Mesenchymal stem cell of Wharton's jelly (primary cell): ENCODE measurements around a stretch of chr2.

GRCh38 chr2:237743571-237744755 lies 54.6 kb upstream of the RBM44 start:
- CAGE, long polyA plus RNA: no peak

DNA sequence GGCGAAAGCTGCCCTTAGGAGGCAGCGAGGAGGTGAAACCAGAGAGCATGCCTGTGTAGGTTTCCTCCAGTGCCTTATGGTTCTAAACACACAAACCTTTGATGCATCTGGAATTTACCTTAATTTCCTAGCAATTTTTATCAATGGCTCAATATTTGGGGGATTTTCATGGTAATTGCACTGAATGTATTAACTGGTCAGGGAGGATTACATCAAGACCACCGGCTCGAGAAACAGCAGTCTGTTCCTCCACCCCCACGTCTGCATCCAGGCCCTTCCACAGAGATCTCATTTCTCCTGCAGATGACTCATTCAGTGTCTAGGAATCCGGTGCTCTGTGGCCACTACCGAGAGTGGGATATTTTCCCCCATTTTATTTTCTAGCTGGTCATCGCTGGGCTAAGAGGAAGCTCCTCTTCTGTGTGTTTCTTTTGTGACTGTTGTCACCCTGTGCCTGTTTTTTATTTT lies 6.5 kb downstream of the RAMP1 start:
- CAGE, long polyA plus RNA: no peak

- CAGE, long polyA plus RNA: no peak
These were observed 665 bp downstream of the ILKAP start for GRCh38 chr2:238202652-238203407.

GRCh38 chr2:238281976-238282380 lies 6.4 kb downstream of the PER2 start:
- CAGE, long polyA plus RNA: no peak

DNA sequence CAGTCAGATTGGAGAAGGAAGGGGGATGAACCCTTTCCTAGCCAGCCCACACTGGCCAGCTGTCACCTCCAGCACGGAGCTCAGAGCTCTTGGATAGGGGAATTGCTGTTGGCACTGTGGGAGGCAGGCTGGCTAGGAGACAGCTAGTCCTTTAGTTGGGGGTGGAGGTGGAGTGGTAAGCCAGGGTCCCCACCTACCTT lies 2.5 kb upstream of the PER2 start:
- CAGE, long polyA plus RNA: no peak

DNA sequence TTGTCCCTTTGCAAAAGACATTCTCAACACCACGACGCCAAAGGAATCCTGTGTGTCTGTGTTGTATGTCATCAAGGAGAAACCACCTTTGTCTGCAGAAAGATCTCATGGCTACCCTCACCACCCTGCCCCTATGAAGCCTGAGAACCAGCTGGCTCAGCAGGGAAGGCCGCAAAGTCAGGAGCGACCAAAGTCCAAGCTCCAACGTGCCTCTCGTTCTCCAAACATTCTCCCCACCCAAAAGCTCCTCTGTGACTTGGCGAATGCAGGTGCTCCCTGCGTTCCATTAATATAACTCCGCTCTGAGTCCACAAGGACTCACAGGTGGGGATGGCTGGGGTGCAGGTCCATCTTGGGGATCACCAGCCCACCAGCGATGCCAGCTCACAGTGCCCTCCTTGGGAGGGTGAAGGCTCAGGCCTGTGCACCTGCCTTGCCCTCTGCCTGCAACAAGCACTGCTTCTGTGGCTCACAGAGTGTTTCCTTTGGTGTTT lies 6.3 kb upstream of the PER2 start:
- CAGE, long polyA plus RNA: no peak

DNA sequence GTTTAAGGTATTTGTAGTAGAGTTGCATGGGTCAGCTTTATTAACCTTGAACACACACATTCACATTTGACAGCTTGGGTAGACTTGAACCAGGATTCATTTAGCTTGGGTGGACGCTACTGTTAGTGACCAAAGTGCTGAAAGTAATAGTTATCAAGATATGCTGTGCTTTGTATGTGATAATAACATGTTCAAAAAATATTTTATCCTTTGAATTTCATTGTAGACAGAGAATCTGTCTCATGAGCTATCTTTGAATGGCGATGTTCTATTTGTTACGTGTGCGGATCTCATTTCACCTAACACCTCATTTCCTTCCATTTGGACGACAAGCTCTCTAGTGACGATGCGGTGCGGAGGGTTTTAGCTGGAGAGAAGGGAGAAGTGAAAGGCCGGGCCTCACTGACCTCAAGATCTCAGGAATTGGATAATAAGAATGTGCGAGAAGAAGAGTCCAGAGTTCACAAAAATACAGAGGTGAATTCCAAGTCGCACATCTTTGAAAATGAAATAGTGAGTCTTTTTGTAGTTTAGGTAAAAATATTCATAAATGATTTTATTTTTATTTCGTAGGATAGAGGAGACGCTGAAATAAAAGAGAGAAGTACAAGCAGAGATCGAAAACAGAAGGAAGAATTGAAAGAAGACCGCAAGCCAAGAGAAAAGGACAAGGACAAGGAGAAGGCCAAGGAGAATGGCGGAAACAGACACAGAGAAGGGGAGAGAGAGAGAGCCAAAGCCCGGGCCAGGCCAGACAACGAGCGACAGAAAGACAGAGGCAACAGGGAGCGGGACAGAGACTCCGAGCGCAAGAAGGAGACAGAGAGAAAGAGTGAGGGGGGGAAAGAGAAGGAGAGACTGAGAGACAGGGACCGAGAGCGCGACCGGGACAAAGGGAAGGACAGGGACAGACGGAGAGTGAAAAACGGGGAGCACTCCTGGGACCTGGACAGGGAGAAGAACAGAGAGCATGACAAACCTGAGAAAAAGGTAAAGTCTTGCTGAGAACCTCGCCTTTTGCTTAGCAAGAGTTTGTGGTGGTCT lies 8.4 kb downstream of the TRAF3IP1 start:
- CAGE, long polyA plus RNA: no peak

GRCh38 chr2:238382265-238383113 lies 44.2 kb upstream of the ASB1 start:
- CAGE, long polyA plus RNA: no peak

GRCh38 chr2:238558465-238558875 lies 131.7 kb downstream of the ASB1 start:
- CAGE, long polyA plus RNA: no peak

- CAGE, long polyA plus RNA: no peak
These were observed 123.2 kb upstream of the TWIST2 start for GRCh38 chr2:238724722-238725141.

- CAGE, long polyA plus RNA: no peak
These were observed 36.7 kb upstream of the TWIST2 start for GRCh38 chr2:238811051-238811640.

GRCh38 chr2:238848194-238848790 lies 407 bp downstream of the TWIST2 start:
- CAGE, long polyA plus RNA: no peak

GRCh38 chr2:238852024-238852779 lies 4.3 kb downstream of the TWIST2 start:
- CAGE, long polyA plus RNA: no peak

DNA sequence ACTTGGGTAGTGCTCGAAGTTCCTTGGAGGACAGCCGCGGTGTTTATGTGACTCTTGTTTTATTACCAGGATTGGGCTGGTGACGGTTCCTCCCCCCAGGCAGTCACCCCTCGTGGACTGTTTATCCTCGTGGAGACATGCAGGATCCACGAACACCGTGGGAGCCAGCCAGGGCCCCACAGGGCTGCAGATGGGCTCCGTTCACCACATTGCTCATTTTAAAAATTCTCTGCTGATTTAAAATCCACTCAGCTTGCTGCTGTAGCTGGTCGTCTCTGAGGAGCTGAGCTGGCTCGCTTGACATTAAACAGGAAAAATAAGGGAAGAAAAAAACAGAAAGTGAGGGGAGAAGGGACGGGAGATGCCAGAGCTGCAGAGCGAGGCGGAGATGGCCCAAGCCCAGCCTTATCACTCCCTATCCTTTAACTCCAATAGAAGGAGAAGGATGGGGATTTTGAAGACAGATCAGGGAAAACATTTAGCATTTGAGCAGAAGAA lies 35.3 kb downstream of the TWIST2 start:
- CAGE, long polyA plus RNA: no peak

DNA sequence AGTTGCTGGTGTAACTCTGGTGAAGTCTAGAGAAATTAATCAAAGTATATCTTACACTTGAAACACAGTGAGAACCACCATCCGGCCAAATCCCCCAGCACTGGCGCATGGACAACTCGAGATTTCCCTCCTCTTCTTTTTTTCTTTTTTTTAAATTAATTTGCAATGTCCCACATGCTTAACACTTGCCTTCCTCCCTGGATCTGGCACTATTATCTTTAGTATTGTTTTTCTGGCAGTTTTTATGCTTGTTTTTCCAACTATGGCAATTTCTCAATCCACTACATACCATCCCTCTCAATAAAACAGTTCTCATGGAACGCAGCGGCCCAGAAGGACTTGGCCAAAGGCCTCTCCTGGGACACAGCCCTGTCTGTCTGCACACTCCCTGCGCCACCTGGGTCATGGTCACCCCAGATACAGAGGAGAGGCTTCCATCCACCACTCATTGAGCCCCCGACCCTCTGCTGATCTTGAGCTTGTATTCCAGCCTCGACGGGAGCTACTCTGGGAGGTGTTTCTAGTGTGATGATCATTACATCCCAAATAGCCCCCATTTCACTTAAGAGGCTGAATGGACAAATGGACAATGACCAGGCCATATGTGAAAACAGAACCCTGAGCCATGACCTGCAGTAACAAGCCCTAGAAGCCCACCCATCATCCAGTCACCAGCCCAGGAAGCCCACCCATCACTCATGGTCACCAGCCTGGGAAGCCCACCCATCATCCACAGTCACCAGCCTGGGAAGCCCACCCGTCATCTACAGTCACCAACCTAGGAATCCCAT lies 91.2 kb downstream of the TWIST2 start:
- CAGE, long polyA plus RNA: no peak

DNA sequence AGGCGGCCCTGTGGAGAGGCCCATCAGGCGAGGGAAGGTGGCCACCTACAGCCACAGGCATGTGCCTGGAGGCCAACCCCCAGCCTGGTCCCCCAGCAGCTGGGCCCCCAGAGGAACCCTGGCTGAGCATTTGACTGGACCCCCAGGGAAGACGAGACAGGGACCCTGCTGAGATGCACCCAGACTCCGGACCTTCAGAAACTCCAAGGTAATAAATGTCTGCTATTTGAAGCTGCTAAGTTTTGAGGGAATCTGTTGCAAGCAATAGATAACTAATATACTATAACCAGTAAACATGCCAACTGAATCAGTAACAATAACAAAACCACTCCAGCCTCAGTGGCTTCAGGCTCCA lies 199.1 kb downstream of the TWIST2 start:
- CAGE, long polyA plus RNA: no peak

GRCh38 chr2:239225829-239226630 lies 174.8 kb downstream of the HDAC4 start:
- CAGE, long polyA plus RNA: no peak

DNA sequence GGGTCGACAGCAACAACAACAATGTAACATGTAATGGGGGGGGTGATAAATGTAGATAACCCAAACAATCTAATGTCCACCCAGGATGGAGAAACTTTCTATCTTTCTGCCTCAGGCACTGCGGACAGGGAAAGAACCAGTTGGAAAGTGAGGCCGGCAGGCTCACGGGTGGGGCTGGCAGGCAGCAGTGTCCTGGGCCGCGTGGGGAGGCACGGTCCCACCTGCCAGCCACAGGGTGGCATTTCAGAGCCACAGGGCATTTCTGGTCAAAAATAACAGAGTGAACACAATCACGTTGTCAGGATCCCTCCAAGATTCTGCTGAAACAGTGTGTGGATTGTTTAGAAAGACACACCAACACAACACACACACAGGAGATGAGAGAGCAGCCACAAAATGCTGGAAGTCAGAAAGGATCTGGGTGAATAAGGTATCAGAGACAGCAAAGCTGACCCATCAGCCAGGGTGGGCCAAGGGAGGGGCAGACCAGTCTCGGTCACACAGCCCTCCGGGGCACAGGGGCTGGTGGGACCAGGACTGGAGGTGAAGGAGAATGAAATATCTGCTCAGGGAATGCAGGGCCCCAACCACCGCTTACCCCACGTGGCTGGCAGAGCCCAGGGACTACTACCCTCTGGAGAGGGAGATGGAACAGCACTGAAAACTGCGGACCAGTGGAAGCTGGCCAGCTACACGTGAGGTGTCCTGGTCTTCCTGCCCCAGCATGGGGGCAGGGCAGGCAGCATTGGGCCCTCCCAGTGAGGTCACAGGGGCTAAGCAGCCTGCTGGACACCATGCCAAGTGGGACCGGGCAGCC lies 174.0 kb downstream of the HDAC4 start:
- CAGE, long polyA plus RNA: no peak

DNA sequence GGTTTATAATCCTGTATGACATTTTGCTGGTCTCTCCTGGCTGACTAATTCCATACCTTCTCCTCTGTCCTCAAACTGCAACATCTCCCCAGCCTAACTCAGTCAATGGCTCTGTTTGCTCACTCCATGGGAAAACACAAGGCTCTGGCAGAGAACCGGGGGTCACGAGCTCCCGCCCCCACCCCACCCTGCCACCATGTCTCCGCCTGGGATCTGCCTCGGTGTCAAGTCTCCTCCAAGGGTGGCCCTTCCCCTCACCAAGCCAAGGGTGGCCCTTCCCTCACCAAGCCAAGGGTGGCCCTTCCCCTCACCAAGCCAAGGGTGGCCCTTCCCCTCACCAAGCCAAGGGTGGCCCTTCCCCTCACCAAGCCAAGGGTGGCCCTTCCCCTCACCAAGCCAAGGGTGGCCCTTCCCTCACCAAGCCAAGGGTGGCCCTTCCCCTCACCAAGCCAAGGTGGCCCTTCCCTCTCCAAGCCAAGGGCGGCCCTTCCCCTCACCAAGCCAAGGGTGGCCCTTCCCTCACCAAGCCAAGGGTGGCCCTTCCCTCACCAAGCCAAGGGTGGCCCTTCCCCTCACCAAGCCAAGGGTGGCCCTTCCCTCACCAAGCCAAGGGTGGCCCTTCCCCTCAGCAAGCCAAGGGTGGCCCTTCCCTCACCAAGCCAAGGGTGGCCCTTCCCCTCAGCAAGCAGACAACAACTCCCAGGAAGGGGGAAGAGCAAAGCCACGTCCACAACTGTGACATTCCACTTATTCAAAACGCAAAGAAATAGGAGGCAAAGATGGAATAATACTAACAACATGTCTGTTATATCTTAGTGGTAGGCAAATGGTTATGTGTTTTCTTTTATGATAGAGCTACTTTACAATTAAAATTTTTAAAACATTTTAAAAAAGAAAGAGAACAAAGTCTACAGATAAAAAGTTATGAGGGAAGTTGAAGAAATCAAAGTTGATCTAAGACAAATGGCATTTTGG lies 168.2 kb downstream of the HDAC4 start:
- CAGE, long polyA plus RNA: no peak

DNA sequence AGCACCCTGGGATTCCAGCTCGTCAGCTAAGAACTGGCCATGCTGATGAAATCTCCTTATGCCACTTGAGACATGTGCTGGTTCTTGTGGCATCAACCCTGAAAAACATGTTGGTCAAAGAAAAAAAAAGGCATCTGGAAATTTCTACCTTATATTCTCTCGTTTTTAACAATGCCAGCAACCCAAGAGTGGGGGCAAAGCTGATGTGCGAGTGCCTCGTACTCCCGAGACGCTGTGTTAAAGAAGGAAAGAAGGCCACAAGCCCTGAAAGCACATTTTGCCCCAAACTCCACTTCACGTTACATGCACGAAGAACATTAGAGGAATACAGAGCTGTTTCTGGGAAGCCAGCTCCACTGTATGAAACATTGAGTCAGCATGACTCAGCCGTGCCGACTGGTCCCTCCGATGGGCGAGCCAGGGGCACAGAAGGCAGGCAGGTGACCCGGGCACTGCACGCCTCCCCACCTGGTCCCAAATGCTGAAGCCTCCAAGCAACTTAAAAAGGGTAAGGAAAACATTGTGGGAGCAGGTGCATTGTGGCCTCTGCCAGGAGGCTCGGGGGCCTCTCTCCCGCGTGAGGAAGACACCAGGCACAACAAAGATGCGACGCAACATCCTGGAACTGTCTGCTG lies 120.6 kb downstream of the HDAC4 start:
- CAGE, long polyA plus RNA: no peak